Thoracic aorta (tissue), 1 donor: ENCODE measurements around the gene THRB.

- RAMPAGE, long total RNA, result no peak
Measured at GRCh38 chr3:23710573-23711184, 95.1 kb upstream of the UBE2E1 start.

- RAMPAGE, long total RNA, result no peak
Measured at GRCh38 chr3:23808487-23808973, 2.8 kb downstream of the UBE2E1 start.

- RAMPAGE, long total RNA, result no peak
Measured at GRCh38 chr3:23846235-23847207, 40.8 kb downstream of the UBE2E1 start.

DNA sequence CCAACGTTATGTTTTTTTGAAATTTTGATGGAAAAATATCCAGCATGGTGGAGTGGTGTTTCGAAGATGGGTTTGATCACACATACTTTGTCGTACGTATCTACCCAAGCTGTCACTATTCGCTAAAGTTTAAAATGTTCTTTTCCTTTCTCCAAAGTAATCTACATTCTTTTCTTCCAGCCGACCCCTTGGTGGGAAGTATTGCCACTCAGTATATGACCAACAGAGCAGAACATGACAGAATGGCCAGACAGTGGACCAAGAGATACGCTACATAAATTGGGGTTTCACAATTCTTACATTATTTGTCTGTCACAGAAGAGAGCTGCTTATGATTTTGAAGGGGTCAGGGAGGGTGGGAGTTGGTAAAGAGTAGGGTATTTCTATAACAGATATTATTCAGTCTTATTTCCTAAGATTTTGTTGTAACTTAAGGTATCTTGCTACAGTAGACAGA lies 26.4 kb downstream of the NKIRAS1 start:
- RAMPAGE, long total RNA, result no peak

DNA sequence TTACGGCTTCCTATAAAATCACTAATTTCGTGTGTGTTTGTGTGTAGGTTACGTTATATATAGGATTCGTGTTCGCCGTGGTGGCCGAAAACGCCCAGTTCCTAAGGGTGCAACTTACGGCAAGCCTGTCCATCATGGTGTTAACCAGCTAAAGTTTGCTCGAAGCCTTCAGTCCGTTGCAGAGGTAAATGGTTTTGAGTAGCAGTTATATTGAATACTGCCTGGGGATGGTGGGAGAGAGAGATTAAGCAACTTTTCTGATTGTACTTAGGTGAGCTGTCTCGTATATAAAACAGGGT lies 1.4 kb downstream of the RPL15 start:
- RAMPAGE, long total RNA, result no peak

DNA sequence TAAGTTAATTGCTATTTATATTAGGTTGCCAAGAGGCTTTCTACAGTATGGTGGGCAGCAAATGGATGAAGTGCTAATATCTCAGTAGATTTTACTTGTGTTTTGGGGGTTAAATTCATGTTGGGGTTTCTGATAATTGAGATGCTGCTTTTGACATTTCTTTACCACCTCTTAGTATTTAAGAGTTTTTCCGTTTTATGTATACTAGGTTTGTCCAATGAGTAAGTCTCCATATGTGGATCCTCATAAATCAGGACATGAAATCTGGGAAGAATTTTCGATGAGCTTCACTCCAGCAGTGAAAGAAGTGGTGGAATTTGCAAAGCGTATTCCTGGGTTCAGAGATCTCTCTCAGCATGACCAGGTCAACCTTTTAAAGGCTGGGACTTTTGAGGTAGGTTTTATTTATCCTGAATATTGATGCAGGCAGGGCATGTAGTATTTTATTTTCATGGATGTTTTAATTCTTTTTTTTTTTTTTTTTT lies 19.7 kb downstream of the NR1D2 start:
- RAMPAGE, long total RNA, result no peak

GRCh38 chr3:24328942-24329777 lies 165.5 kb downstream of the THRB start:
- RAMPAGE, long total RNA, result no peak

- RAMPAGE, long total RNA, result no peak
Measured at GRCh38 chr3:24433649-24434359, 60.8 kb downstream of the THRB start.

GRCh38 chr3:24494193-24494559 lies 474 bp downstream of the THRB start:
- RAMPAGE, long total RNA, result start-site peak on the plus strand at chr3:24494310-24494354, 5 reads

- RAMPAGE, long total RNA, result no peak
Measured at GRCh38 chr3:24494560-24495370, at the start of gene THRB. THRB (minus strand) TSS chr3:24494850.

GRCh38 chr3:24495371-24496228 lies 950 bp upstream of the THRB start:
- RAMPAGE, long total RNA, result no peak

GRCh38 chr3:24810301-24810998 lies 315.8 kb upstream of the THRB start:
- RAMPAGE, long total RNA, result no peak

DNA sequence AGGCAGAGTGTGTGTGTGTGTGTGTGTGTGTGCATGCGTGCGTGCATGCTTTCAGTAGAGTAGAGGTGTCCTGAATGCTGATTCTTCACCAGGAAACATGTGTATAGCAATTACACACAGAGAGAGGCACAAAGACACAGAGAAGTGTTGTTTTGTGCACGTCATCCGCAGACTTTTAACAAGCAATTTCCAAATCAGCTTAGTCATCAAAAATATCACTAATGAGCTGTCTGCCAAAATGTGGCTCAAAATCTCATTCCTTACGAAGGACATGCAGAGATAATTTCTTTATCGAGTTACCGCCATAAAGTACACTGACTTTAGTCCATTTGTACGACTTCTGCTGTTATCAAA lies 275.0 kb upstream of the RARB start:
- RAMPAGE, long total RNA, result no peak

GRCh38 chr3:25611135-25611939 lies 53.4 kb downstream of the TOP2B start:
- RAMPAGE, long total RNA, result no peak

GRCh38 chr3:26768278-26768685 lies 145.7 kb downstream of the LRRC3B start:
- RAMPAGE, long total RNA, result no peak

GRCh38 chr3:27359967-27361099 lies 8.8 kb downstream of the NEK10 start:
- RAMPAGE, long total RNA, result no peak

- RAMPAGE, long total RNA, result no peak
Measured at GRCh38 chr3:27479761-27480442, 4.3 kb downstream of the SLC4A7 start.

GRCh38 chr3:27533591-27534302 lies 49.6 kb upstream of the SLC4A7 start:
- RAMPAGE, long total RNA, result no peak

- RAMPAGE, long total RNA, result no peak
Measured at GRCh38 chr3:27622915-27623323, 99.2 kb downstream of the EOMES start.

DNA sequence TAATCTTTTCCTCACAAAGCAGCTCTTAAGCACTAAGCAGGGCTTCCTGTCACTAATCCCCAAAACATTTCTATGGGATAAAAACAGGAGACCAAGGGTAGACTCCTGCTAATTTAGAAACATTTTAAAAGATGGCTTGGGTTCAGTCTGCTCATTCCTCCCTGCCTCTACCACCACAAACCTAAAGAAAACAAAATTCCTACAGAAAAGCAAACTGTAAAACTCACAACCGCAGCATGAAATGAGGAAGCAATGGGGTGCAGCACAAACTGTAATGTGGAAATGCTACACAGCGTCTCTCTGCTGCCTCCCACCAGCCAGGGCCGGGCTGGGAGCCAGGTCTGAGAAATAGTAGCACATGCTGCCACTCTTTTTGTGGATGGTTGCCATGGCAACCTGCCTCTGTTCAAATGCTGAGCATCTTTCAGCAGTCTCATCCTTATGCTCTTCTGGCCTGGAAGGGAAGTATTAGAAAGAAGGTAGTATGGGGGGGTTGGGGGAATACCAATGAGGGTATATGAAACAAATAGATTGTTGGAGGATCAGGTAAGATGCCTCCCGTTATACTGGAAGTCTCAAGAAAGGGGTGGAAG lies 55.4 kb downstream of the EOMES start:
- RAMPAGE, long total RNA, result no peak